Choroid plexus epithelial cell (primary cell): Measurements from ENCODE around the genes MFAP5, KLRB1 and CD69.

DNA sequence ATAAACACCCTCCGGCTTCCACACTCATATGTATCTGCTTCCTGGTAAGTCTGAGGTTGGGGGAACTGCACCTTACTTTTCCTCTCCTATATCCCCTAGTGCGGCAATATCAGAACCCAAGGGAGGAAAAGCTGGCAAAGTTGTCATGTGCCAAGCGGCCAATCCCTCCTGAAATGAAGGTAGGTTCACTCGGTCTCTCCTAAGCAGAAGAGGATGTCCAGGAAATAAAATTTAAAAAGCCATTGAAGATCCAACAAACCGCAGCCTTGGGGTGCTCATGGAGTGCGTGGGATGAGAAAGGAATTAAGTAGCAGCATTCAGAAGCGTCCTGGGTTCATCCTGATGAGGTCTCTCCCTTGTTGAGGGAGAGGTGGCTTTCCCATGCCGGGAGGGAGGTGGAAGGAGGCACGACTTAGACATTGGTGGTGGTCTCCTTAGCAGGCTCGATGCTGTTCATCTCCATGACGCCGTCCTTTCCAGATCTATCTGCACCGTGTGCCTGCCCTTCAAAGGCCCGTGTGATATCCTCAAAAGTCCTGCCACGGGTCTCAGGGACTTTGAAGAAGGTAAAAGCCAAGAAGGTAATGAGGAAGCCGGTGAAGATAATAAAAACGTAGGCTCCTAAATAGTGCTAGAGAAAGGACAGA lies 14.9 kb downstream of the SLC2A3 start:
- RRBS, result no CpG with 5 or more reads among the region's 17 CpGs

DNA sequence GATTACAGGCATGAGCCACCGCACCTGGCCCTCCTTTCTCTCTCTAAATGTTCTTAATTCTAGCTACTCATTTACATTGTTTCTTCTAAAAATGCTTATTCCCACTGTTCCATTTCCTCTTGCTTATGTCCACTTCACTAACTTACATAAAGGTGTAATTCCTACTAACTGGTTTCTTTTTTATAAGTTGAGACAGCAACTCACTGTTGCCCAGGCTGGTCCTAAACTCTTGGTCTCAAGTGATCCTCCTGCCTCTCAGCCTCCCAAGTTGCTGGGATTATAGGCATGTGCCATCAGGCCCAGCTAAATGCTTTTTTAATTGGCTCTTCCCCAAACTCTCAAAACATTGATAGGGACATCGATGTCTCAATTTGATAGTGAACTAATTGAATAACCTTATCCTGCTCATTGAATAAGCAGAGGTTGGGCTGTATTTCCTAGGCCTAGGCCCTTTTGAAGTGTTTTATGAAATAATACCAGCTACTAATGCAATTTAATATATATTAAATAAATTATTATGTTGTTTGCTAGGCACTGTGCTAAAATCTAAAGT lies 9.6 kb downstream of the SLC2A3 start:
- RRBS, result no CpG with 5 or more reads among the region's 2 CpGs

- RRBS, result no CpG with 5 or more reads among the region's 8 CpGs
These were observed 6.9 kb downstream of the SLC2A3 start for GRCh38 chr12:7928825-7929761.

DNA sequence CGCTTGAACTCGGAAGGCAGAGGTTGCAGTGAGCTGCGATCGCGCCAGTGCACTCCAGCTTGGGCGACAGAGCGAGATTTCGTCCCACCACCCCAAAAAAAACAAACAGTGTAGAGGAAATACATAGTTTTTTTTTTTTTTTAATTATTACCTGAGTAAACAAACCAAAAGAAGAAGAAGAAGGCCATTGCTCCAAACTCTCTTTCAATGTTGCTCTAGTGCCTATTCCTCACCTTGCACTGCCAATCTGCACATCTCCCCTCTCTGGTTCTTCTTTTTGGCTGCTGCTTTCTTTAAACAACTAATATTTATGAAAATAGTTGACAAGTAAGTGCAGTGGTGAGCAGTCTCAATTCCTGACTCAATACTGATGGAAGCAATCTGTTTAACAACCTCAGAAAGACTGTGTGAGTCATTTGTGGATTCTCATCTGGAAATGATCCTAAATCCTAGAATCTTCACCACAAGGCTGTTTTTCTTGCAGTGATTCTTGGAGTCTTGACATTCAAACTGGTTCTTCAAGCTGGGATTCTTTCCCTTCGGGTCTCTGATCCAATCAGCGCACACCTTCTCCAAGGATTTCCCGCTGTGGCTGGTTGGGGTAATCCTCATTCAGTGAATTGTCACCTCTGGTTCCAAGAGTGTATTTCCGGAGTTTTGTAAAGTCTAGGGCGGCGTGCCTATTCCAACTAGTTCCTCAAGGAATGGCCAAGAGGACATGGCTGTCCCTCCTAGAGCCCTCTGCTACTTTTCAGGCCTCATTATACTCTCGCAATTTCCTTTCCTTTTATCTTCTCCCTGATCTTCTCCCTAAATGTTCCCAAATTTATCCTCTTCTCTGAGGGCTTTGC lies 37.9 kb upstream of the FOXJ2 start:
- RRBS, result no CpG with 5 or more reads among the region's 15 CpGs

DNA sequence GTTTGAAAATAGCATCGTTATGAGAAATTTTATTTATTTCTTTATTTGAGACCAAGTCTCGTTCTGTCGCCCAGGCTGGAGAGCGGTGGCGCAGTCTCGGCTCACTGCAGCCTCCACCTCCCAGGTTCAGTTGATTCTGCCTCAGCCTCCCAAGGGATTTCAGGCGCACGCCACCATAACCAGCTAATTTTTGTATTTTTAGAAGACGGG lies 7.2 kb downstream of the NECAP1 start:
- RRBS, result no CpG with 5 or more reads among the region's 9 CpGs

GRCh38 chr12:8390213-8390928 lies 65.4 kb upstream of the CLEC6A start:
- RRBS, result 3% methylated on average over 3 of the region's 66 CpGs

- RRBS, result no CpG with 5 or more reads among the region's 10 CpGs
These were observed at the start of gene MFAP5 for GRCh38 chr12:8662603-8663380. Gene MFAP5 (minus strand): TSS chr12:8662826.

GRCh38 chr12:8680993-8682048 lies 16.5 kb upstream of the RIMKLB start:
- RRBS, result no CpG with 5 or more reads among the region's 14 CpGs

DNA sequence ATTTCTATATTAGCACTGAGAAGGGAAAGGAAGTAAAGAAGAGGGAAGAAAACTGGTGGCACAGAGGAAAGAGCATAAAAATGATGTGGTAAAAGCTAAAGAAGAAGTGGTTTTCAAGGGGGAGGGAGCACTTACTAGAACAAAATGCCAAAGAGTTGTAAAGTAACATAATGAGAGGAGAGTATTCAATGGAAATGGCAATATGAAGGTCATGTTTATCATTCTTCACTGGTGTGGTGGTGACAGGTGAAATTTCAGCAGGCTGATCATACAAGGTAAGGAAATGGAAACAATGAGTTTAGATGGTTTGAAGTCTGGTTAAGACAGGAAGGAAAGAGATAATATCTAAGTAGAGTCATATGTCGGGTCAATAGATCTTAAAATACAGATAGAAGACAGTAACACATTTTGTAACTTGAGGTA lies 35.6 kb downstream of the KLRG1 start:
- RRBS, result no CpG with 5 or more reads among the region's 1 CpG

DNA sequence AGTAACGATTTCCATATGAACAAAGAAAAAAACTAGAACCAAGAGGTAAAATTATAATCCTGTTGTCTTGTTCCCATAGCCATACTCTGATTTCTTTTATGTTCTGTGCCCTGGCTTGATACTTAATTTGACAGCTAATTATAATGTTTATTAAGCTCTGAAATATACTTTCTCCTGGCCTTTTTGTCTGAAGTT lies 51.9 kb downstream of the A2M start:
- RRBS, result no CpG with 5 or more reads among the region's 1 CpG

DNA sequence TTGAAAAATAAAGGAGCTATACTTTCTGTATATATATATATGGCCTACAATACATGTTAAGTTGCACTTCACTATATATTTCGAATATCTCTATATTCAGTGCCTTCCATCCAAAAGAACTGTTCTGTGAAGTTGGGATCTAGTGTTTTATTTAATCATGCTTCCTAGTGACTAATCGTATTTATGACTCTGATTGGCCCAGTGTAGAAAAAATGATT lies 417 bp downstream of the PZP start:
- RRBS, result no CpG with 5 or more reads among the region's 2 CpGs

DNA sequence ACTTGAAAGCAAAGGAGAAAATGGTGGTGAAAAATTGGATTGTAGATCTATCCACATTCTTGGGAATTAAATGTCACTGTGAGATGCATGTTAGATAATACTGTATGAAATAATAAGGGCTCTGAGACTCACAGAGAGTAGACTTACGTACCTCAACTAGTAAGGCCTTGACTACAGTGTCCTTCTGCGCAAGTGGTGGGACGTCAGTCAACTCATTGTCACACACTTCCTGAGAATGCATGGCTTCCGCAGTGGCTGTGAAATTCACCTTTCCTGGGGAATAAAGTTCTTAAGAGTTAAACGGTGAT lies 32.5 kb upstream of the PZP start:
- RRBS, result no CpG with 5 or more reads among the region's 5 CpGs

GRCh38 chr12:9366972-9367686 lies 158.9 kb upstream of the PZP start:
- RRBS, result no CpG with 5 or more reads among the region's 7 CpGs

DNA sequence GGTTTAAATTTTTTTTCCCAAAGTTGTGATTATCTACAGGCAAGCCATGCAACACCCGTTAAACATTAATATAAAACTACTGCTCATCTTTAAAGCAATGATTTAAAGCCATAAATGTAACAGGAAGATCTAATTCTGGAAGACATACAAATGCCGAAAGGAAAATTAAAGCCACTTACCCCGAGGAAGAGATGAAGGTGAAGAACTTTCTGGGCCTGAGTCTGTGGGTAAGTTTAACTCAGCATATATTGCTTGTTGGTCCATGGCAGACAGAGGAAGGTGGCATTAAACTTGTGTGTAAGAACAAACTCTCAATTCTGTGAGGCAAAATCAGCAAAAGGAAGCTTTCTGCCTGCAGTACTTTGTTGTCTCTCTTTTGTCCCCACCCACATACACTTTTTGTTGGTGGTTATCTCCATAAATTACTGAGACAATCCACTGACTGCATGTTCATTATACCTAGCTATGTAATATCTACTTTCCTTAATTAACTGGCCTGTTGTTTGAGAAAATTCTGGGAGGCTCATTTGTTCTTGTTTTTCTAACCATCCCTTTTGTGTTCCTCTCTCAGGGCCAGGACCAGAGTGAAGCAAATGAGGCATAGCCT lies at the start of gene KLRB1:
Gene KLRB1, minus strand, starts transcription at position 341 of the 607 bp plus-strand sequence.
- RRBS, result no CpG with 5 or more reads among the region's 3 CpGs

GRCh38 chr12:9648934-9649480 lies 20.5 kb upstream of the CLEC2D start:
- RRBS, result no CpG with 5 or more reads among the region's 7 CpGs

DNA sequence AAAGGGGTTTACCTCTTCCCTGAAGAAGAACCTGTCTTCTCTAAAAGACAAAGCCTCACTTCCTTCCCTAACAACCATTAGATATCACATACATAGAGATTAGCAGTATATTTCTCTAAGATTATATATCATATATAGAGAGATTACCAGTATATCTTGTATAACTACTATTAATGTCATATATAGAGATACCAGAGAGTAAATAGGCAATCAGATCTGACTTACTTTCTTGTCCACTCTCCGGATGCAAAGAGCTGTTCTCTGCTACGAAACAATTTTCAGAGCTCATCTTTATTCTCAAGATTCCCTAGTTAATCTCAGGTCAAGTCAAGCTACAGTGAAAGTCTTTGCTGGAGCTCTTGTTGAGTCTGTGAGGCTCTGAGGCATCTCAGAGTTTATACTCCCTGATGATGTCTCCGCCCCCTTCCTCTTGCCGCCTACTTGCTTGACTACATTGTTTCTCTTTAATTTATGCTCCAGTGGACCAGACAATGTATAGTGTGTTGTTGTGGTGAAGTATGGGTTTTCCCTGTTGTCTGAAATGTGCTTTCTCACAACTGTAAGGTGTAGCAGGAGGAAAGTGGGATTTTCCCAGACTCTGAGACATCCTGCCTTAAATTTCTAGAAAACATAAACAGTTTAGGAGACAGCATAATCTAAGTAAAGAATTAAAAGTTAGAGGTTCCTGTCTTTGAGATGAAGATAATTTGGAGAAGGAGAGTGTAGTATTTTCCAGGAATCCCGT lies at the start of gene CD69:
Gene CD69, minus strand, starts transcription at position 370 of the 745 bp plus-strand sequence.
- RRBS, result no CpG with 5 or more reads among the region's 5 CpGs

DNA sequence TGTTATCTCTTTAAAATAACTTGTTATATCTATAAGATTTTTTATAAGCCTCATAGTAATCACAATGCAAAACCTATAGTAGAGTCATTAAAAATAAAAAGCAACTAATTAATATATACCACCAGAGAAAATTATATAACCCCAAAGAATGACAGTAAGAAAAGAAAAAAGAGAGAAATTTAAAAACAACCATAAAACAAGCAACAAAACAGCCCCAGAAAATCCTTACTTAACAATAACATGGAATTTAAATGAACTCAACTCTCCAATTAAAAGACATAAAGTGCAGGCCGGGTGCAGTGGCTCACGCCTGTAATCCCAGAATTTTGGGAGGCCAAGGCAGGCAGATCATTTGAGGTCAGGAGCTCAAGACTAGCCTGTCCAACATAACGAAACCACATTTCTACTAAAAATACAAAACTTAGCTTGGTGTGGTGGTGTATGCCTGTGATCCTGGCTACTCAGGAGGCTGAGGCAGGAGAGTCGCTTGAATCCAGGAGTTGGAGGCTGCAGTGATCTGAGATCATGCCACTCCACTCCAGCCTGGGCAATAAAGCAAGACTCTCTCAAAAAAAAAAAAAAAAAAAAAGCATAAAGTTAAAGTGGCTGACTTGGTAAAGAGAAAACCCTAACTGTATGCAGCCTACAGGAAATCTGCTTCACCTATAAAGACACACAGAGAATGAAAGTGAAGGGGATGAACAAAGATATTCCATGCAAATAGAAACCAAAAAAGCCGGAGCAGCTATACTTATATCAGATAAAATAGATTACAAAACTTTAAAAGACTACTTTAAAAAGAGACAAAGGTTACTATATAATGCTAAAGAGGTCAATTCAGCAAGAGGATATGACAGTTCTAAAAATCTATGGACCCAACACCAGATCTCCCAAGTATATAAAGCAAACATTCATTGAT lies 4.3 kb downstream of the CLEC2B start:
- RRBS, result no CpG with 5 or more reads among the region's 5 CpGs

GRCh38 chr12:9942925-9943905 lies 11.0 kb upstream of the CLEC2A start:
- RRBS, result no CpG with 5 or more reads among the region's 27 CpGs

GRCh38 chr12:10360925-10361712 lies 28.7 kb downstream of the KLRK1 start:
- RRBS, result no CpG with 5 or more reads among the region's 9 CpGs

- RRBS, result no CpG with 5 or more reads among the region's 8 CpGs
These were observed 27.0 kb downstream of the KLRK1 start for GRCh38 chr12:10362593-10363518.